Vagina (tissue), 1 donor: ENCODE measurements around a stretch of chr7.

GRCh38 chr7:131164352-131165105 lies 163.1 kb upstream of the MKLN1 start:
- PRO-cap = no peak
- RAMPAGE, long total RNA = no peak

DNA sequence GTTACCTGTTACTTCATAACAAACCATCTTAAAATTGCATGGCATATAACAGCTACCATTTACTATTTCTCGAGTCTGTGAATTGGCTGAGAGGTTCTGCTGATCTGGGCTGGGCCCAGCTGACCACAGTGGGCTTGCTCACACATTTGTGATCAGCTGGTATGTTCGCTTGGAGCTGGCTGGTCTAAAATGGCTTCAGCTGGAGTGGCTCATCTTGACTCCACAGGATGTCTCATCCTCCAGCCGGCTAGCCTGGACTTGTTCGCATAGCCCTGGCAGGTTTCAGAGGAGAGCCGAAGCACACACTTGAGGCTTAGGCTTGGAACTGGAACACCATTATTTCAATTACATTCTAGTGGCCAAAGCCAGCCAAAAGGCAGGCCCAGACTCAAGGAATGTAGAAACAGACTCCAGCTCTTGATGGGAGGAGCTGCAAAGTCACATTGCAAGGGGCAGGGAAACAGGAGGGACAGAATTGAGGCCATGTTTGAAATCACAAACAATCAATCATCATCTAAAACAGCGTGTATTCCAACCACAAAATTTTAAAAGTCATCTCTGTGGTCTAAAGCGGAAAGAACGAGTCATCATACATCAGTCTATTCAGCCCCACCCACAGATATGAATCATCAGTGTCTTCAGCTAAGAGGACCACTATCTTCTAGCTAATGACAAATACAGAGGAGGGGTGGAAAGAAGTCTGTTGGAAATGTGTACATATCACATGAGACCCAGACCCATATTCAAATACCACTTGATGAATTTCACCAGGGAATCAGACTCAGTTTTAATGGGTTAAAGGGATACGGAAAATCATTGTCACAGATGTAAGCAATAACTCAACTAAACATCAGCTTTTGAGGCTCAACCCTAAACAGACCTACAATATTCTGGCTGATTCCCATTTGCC lies 139.1 kb upstream of the MKLN1 start:
- PRO-cap = no peak
- RAMPAGE, long total RNA = start-site peak on the plus strand centred at position 172 of the sequence, 52 bp wide, 5 reads

GRCh38 chr7:131238184-131238785 lies 89.4 kb upstream of the MKLN1 start:
- PRO-cap = no peak
- RAMPAGE, long total RNA = no peak

- PRO-cap = no peak
- RAMPAGE, long total RNA = no peak
Measured at GRCh38 chr7:131487648-131488476, 68.6 kb downstream of the PODXL start.

DNA sequence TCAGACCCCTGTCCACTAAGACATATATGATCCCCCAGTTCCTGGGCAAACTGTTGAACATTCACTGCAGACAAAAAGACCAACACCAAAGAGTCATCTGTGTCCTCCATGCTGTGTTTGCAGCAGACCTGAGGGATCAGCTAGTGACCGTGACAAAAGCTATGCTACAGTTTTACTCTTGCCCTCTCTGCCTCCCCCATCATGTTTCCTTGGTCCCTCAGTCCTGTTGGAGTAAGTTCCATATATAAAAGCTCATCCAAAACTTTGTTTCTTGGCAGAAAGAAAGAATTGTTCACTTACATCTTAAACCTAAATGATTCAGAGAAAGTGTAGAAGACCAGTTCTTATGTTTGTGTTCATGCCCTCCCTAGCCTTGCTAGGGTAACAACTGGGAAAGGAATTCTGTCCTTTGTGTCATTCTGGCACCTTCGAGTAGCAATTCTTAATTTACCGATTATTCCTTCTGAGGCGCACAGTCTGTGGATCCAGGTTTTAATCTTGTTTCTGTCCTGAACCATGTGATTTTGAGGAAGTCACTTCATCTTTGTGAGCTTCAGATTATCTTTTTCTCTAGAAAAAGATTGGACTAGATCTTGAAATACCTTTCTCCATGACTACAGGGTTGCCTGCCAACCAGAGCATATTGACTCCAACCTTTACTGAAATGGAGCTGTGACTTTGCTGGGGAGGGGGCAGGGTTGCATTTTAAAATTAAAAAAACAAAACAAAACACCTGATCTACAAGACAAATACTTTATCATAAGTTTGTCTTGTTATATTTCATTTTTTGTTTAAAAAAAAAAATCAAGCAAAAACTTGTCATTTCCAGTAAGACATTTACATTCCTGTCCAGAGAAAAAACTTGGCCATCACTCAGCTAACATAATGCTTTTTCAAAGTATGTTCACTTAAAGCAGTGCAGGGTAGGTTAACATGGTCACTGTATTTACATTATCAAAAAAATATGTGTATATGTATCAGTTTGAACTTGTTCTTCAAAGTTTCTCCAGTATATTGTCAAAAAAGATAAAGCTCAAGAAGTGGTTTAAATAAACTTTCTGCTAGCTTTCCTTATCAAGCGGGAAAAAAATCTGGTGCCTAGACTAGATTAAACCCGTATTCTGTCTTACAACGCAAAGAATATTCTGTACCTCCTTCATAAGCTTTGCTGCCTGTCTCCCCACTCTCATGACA lies 55.6 kb downstream of the PODXL start:
- PRO-cap = no peak
- RAMPAGE, long total RNA = no peak

DNA sequence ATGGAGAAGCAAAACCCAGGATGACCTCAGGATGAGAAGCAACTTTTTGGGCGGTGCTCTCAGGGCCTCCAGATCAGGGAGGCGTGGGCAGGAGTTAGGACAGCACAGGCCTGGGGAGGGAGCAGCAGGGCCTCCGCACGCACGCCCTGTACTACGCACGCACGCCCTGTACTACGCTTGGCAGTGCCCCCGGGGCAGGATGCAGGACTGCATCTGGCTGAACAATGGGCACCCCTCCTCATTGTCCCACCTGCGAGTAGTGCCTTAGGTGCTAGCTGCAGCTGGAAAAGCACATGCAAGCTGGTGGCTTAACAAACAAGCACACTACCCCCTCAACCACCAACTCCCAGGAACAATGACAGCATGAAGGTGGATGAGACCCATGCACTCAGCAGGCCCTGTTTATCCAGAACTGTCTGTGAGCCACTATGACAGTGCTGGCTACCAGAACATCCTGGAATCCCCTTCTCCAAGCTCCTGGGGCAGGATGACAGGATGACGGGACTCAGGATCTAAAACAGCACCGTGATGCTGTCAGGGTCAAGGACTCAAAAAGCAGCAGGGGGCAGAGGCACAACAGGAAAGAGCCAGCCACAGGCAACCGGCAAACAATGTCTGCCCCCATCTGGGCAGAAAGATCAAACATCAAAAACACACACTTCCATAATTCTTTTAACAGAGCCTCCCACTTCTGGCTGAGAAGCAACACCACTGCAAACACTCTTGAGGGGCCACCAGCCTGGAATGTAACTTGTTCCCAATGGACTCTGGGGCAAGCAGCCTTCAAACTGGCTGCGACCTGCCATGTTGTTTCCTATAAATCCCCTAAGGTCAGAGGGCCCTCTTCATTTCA lies 11.7 kb downstream of the PODXL start:
- PRO-cap = no peak
- RAMPAGE, long total RNA = no peak

GRCh38 chr7:132485482-132485783 lies 90.8 kb downstream of the PLXNA4 start:
- PRO-cap = no peak
- RAMPAGE, long total RNA = no peak

GRCh38 chr7:132910640-132911099 lies 171.2 kb downstream of the CHCHD3 start:
- PRO-cap = no peak
- RAMPAGE, long total RNA = start-site peak on the minus strand at chr7:132910693-132910757, 10 reads

DNA sequence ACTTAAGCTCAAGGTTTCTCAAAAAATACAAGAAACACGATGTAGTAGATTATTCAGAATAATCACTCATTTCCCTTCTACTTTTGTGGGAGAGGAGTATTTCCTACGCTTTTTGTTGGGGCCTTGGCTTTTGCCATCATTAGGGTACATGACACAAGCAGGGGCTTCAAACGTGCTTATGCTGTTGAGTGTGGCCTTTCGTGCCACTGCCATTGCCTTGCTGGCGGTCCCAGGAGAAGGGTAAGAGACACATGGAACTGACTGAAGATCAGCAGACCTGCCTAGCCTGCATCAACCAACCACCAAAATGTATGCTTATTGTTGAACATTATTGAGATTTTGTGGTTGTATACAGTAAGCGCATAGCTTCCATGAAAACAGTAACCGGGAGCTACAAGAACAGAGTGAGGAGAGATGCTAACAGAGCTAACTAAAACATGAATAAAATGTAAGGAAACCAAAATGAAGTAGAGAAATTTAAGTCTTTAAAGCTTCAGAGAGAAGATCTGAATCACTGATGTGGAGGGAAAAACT lies 54.8 kb downstream of the EXOC4 start:
- PRO-cap = no peak
- RAMPAGE, long total RNA = start-site peak on the plus strand centred at position 320 of the sequence, 46 bp wide, 5 reads

DNA sequence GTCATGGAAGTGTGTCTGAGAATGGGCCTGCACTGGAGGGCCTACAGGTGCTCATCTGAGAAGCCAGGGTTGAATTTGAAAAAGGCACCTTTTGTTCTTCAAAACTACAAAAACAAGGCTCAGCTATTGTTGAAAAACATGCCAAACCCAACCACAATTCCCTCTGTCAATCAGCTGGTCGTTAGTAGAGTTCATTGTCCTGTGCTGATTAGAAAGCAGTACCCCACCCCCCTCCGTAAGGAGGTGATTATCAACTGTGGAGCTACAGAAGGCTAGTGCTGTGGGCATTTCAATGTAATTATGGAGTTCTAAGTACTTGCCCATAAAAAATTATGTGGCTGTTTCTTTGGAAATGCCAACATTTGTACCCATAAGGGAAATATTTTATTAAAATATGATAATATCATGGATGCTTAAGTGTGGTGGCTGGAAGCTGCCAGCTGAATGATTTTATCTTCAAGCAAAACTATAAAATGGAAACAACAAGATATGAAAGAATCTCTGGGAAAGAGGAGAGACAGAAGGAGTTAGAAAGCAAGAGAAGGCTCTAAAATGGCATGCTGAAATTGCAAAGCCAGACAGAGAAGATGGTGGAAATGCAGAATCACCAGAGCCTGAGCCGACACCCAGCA lies 179.6 kb upstream of the LRGUK start:
- PRO-cap = no peak
- RAMPAGE, long total RNA = start-site peak on the plus strand centred at position 367 of the sequence, 61 bp wide, 19 reads

DNA sequence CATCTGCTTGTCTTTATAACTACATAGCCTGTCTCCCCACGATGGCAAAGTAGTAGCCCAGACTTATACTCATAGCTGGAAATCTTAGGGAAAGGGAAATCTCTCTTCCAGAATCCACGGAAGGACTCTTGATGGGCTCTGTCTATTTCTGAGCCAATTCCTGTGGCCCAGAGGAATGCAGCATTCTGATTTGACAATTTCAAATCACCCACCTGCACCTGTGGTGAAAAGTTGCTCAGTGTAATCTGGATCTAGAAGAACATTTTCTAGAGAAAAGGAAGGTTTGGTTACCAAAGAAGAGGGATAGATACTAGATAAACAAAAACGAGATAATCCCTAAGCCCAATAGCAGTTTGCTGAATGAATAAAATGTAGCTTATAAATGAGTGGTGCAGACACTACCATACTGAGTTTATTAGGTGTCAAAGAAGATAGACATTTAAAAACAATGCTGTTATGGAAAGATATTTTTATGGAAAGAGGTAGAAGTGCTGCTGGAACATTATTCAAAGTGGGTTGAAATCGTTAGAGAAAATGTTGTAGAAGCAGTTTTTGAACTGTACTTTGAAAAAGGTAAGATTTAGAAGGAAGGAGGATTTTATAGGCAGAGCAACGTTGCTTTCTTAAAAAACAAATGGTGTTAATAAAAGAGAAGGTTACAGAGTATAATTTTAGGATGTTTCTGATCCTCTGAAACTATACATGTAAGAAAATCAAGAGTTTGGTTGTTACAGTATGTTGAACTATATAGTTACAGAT lies 100.7 kb upstream of the LRGUK start:
- PRO-cap = no peak
- RAMPAGE, long total RNA = start-site peak on the plus strand centred at position 442 of the sequence, 251 bp wide, 11 reads

DNA sequence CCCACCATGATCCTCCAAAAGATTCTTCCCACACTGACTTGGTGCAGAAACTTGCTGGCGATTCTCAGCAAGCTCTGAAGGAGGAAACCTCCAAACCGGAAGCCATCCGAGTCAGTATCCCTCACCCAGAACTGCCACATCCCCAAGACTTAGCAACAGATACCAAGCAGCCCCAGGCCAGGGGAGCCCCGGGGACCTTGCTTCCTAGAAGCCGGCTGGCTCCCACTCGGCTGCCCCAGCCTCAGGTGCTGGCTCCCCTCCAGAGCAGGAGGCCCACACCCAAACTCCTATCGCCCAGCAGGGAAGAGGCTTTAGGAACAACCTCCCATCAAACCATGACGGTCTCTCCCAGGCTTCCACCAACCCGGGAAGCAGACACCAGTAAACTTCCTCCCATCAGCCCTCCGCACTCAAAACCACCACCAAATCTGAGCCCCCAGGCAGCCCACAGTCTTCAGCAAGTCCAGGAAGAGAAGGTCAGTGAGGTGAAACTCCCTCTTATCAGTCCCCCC lies 82.2 kb downstream of the LRGUK start:
- PRO-cap = no peak
- RAMPAGE, long total RNA = no peak

DNA sequence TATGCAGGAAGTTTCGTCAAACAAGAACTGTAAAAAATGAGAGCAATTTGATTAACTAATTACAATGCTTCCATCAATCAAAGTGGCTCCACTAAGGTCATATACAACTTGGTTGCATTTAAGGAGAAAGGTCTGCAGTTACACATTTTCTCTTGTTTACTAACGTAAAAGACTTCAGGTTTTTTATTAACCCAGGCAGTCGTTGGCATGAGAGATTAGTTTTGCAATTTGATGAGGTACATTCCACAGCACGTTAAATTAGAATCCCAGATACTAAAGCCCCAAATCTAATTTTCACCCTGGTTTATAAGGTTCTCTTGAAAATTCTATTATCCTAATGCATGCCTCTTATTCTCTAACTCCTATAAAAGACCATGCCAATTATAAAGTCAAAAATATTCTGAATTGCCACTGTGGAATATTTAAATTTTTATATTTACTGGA lies 37.9 kb downstream of the SLC35B4 start:
- PRO-cap = no peak
- RAMPAGE, long total RNA = no peak

GRCh38 chr7:134315657-134316178 lies 1.0 kb downstream of the SLC35B4 start:
- PRO-cap = no peak
- RAMPAGE, long total RNA = no peak

DNA sequence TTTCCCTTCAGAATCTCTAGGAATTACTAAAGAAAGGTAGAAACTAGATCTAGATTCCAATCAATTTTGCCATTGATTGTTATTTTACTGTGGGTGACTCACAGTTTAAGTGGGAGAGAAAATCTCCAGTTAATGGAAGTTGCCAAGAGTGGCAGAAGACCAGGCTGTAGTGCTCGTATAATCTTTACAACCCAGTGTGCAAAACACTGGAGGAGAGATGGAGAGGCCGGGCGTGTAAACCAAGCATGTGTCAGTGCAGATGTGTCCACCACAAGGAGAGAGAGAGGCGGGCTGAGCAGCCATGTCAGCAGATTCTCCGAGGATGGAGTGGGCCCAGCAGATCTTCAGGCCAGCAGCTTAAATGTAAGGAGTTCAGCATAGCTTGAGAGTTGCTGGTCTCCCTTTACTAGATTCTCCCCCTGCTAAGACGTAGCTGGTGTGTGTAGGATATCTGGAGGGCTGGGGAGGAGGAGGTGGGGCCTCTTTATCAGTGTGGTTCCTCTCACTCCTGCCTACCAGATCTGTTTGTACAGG lies 13.6 kb downstream of the BPGM start:
- PRO-cap = no peak
- RAMPAGE, long total RNA = no peak

DNA sequence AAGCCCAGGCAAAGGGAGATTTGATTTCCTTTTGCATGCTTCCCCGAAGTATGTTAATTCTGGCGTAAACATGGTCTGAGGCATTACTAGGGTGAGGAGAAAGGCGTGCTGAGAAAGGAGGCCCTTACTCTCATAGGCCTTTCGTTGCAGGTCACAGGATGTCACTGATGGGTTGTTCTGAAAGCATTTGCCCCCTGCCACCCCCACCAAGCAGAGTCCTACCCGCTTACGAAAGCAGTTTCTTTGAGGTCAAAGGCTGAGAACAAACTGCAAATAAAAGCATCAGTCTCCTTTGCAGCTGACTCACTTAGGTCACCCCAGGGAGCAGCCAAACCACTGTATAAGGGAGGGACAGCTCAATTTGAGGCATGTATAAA lies 57.1 kb downstream of the BPGM start:
- PRO-cap = bidirectional peak, plus-strand start at position 306 of the sequence, minus-strand start at position 61 of the sequence
- RAMPAGE, long total RNA = no peak

- PRO-cap = no peak
- RAMPAGE, long total RNA = no peak
Measured at GRCh38 chr7:134720538-134721234, 58.7 kb upstream of the CALD1 start.

DNA sequence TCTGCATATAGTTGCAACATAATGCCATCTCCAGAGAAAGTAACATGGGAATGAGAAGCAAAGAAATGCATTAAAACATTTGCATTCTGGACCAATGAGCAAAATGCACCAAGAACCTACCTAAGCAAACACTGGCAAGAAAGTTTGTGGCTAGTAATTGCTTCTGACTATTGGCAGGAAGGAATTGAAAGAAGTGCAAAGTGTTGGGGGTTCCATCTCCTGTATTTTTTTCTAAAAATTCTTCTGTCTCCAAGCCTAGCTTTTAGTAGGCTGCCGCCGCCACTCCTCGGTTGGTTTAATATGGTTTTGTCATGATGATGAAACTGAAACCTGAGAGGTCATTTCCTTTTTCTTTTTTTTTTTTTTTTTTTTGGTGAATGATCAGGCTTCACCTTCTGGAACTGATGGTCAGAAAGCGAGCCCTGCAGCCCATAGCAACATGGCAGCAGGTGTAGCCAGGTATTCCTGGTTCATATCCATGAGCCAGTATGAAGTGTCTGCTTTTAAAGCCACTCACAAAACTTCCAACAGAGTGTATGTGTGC lies 75.4 kb upstream of the AGBL3 start:
- PRO-cap = no peak
- RAMPAGE, long total RNA = no peak

DNA sequence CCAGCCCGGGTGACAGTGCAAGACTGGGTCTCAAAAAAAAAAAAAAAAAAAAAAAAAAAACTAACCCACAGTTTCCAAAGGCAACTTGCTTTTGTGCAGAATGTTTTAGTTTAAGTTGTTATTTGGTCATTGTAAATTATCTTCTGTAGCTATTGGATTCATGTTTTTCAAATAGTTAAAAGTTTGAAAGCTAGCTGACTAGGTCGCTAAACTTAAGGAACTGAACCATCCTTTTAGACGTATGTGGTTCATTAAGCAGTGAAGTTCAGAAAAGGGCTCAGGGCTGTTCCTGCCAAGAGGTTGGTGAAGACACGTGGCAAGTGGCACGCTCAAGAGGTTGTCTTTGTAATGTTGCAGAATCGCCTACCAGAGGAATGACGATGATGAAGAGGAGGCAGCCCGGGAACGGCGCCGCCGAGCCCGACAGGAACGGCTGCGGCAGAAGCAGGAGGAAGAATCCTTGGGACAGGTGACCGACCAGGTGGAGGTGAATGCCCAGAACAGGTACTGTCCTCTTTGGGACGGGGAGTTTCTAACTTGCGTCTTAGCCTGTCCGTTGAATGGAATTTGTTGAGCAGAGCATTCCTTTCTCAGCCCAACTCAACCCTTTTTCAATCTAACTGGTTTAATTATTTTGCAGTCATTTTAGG lies 57.8 kb upstream of the AGBL3 start:
- PRO-cap = no peak
- RAMPAGE, long total RNA = start-site peak on the plus strand centred at position 477 of the sequence, 41 bp wide, 172 reads

- PRO-cap = no peak
- RAMPAGE, long total RNA = no peak
Measured at GRCh38 chr7:134942686-134943074, 43.6 kb upstream of the AGBL3 start.